ENCODE data around the genes TCEAL4, TMEM31, ZCCHC18 and ESX1.

DNA sequence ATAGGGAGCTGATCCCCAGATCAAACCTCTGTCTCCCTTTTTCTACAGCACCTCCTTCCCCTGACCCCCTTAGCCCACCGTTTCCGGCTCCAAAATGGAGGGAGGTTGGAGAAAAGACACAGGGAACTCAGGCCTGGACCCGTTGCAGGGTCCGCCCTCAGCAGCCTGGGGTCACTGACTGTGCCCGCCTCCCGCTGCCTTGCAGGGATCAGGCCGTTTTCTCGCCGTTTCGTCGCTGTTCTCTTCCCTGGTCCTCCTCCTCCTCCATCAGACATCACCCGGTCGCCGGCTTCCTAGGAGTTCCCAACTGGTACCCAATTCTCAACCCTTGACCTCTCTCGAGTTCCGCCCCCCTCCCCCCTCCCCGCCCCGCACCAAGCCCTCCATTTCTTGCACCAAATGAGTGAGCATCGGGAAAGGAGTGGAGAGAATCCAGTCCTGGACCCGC, 585 bp downstream of the TCEAL5 start:
- PRO-cap = no peak
- RAMPAGE, long total RNA, 3 experiments = no peak in any of the 3 experiments

GRCh38 chrX:103532340-103532752, 13.1 kb upstream of the RAB40A start:
- PRO-cap = no peak
- RAMPAGE, long total RNA, 3 experiments = no peak in any of the 3 experiments

- PRO-cap = bidirectional peak, plus-strand start at chrX:103585558, minus-strand start at chrX:103585460
- RAMPAGE, long total RNA, 3 experiments = start-site peak on the plus strand in 3 of 3 experiments, at chrX:103585508-103585608 at its widest, 5,550 to 17,930 reads per replicate; start-site peak on the minus strand in 1 of 3 experiments, at chrX:103585635-103585759 at its widest, 8 reads per replicate
Observed at GRCh38 chrX:103585354-103585831, at the start of gene TCEAL4. Gene TCEAL4 (plus strand): TSS chrX:103585515.

- PRO-cap = no peak
- RAMPAGE, long total RNA, 3 experiments = no peak in any of the 3 experiments
Observed at GRCh38 chrX:103685404-103686297, 848 bp downstream of the MORF4L2 start.

GRCh38 chrX:103710816-103711125, at the start of gene TMEM31:
Gene TMEM31 (plus strand): TSS chrX:103710909.
- PRO-cap = no peak
- RAMPAGE, long total RNA, 3 experiments = no peak in any of the 3 experiments

DNA sequence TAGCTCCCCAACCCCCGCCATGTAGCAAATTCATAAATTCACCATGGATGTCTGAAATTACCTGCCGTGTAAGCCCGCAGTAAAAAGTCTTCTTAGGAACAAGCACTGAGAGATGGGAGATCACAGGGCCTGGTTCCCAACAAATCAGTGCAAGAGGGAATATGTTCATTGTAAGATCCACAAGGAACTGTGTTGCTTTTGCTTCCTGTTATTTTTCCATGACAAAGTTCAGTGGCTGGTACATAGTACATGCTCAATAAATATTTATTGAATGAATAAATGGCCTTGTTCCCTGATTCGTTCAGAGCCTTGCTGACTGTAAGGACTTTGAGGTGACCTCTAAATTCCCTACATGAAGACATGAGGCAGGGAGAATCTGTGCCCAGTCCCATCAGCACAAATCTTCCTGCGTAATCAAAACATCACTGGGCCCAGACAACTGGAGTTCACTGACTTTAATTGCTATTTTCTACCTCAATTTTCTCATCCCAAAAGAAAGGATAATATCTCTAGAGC, 7.4 kb downstream of the TMEM31 start:
- PRO-cap = no peak
- RAMPAGE, long total RNA, 3 experiments = no peak in any of the 3 experiments

GRCh38 chrX:104112127-104113117, at the start of gene ZCCHC18:
Gene ZCCHC18 (plus strand): TSS chrX:104112523.
- PRO-cap = bidirectional peak, plus-strand start at chrX:104112556, minus-strand start at chrX:104112438
- RAMPAGE, long total RNA, 3 experiments = start-site peak on the plus strand in 1 of 3 experiments, at chrX:104112543-104112550 at its widest, 9 reads per replicate

- PRO-cap = no peak
- RAMPAGE, long total RNA, 3 experiments = no peak in any of the 3 experiments
Observed at GRCh38 chrX:104135565-104136207, 21.1 kb downstream of the SLC25A53 start.

DNA sequence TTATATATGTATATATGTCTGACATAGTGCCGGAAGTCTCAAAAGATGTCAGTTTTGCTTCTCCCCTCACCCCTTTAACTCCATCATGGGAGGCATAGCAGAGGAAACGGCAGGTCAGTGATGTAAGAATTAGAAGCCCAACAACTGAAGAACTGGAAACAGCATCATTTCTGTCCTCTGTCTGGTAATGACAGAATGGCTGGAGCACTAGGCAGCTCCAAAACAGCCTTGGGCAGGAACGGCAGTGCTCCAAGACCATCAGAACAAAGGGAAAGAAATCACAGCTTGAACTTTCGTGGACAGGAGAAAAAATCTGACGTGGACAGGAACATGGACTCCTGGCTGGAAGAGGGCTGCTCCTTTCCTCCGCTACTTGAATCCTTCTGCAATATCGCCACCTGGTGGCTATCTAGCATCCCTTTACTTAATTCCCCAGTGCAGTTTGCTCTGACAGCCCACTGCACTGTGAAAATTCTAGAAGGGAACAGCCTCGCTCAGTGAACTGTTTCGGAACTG, 20.5 kb downstream of the SLC25A53 start:
- PRO-cap = no peak
- RAMPAGE, long total RNA, 3 experiments = no peak in any of the 3 experiments

- PRO-cap = no peak
- RAMPAGE, long total RNA, 3 experiments = no peak in any of the 3 experiments
Observed at GRCh38 chrX:104254457-104255038, at the start of gene ESX1. Gene ESX1 (minus strand): TSS chrX:104254933.

DNA sequence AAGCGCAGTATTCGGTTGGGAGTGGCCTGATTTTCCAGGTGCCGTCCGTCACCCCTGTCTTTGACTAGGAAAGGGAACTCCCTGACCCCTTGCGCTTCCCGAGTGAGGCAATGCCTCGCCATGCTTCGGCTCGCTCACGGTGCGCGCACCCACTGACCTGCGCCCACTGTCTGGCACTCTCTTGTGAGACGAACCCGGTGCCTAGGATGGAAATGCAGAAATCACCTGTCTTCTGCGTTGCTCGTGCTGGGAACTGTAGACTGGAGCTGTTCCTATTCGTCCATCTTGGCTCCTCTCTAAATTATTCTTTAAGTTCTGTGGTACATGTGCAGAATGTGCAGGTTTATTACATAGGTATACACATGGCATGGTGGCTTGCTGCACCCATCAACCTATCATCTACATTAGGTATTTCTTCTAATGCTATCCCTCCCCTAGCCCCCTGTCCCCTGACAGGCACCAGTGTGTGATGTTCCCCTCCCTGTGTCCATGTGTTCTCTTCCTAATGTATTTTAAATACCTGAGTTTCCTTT, 310.3 kb downstream of the TEX13A start:
- PRO-cap = no peak
- RAMPAGE, long total RNA, 3 experiments = no peak in any of the 3 experiments

DNA sequence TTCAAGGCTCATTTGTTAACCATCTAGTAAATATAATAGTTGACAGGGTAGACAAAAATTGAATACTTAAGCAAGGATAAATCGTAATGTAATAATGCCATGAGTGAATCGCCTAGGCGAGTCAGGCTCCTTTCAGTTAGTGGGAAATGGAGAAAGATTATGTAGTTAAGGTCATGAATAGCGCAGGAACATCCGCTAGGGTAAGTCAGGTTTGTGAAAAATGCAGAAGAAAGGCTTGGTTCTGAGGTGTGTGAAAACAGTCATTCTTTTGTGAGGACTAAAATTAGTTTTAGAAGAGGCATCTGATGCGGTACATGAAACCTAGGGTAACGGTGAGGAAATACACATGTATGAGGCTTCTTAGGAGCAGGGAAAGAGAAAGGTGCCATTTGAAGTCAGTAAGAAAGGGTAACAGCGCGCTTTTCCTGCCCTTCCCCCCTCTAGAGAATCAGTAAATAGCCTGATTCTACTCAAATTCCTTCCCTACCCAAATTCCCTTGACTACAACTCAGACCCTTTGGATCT, 609 bp upstream of the RNF128 start:
- PRO-cap = no peak
- RAMPAGE, long total RNA, 3 experiments = no peak in any of the 3 experiments

DNA sequence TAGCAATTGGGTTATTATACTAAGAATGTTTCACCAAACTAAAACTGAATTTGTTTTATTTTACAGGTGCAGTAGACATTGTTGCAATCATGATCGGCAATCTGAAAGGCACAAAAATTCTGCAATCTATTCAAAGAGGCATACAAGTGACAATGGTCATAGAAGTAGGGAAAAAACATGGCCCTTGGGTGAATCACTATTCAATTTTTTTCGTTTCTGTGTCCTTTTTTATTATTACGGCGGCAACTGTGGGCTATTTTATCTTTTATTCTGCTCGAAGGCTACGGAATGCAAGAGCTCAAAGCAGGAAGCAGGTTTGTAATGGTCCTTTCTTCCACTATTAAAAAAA, 29.7 kb upstream of the TBC1D8B start:
- PRO-cap = no peak
- RAMPAGE, long total RNA, 3 experiments = no peak in any of the 3 experiments

- PRO-cap = unidirectional peak, plus-strand start at chrX:106999163
- RAMPAGE, long total RNA, 3 experiments = no peak in any of the 3 experiments
Observed at GRCh38 chrX:106998968-106999925, 765 bp downstream of the MORC4 start.

DNA sequence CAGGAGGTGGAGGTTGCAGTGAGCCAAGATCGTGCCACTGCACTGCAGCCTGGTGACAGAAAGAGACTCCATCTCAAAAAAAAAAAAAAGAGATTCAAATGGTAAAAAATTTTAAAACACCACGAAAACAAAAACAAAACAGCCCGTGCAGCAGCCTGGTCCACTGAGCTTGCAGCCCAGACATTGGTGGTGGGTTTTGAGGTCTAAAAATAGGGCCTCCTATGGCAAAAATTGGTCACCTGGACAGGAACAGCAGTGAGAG, 44.4 kb downstream of the PRPS1 start:
- PRO-cap = no peak
- RAMPAGE, long total RNA, 3 experiments = no peak in any of the 3 experiments

DNA sequence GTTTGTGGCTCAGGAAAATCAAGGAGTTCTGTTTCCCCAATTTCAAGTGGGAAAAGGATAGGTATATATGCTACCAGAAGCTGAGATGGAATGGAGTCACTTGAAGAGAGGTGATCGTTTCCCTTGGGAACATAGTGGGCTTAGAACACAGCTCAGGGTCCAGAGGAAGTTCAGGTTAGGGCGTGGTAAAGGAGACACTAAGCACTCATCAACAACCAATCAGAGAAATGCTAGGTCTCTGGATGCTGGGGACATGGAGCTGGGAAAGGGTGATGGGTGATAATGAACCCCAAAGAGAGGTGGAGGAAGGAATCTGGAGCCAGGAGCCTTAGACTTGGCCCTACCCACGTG, 63.5 kb downstream of the TSC22D3 start:
- PRO-cap = no peak
- RAMPAGE, long total RNA, 3 experiments = no peak in any of the 3 experiments

DNA sequence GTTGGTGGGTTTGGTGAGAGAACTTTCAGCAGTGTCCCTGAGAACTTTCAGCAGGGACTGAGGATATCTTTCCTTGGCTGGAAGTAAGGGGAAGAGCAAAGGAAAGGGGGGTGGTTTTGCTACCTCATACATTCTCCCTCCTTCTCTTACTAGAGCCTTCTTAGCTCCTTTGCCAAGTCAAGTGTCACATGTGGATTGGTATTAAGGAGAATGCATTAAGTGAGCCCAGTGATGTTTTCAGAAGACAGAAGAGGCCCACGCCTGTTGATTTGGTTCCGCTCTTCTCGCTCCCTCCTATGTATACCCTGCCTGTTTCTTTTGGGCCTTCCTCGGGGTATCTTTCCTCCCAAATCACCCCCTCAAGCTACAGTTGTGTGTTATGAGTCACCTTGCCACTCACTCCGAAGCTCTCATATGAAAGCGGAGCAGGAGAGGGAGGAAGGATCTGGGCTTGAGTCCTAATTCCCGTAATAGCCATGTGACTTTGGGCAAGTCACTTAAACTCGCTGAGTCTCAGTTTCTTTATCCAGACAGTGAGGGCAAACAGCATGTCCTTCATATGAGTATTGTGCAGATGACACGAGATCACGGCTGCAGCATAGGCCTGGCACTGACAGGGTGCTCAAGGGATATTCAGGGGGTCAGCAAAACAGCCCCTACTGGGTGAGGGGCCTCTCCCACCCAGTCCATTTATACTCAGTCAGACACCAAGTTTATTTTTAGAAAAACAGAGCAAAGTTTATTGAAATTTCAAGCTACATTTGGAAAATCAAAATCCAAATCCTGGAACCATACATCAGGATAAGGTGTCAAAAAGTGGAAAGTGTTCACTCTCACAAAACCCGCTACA, 62.9 kb downstream of the TSC22D3 start:
- PRO-cap = bidirectional peak, plus-strand start at position 234 of the sequence, minus-strand start at position 47 of the sequence; bidirectional peak, plus-strand start at position 525 of the sequence, minus-strand start at position 412 of the sequence; unidirectional peak, minus-strand start at position 688 of the sequence
- RAMPAGE, long total RNA, 3 experiments = no peak in any of the 3 experiments

DNA sequence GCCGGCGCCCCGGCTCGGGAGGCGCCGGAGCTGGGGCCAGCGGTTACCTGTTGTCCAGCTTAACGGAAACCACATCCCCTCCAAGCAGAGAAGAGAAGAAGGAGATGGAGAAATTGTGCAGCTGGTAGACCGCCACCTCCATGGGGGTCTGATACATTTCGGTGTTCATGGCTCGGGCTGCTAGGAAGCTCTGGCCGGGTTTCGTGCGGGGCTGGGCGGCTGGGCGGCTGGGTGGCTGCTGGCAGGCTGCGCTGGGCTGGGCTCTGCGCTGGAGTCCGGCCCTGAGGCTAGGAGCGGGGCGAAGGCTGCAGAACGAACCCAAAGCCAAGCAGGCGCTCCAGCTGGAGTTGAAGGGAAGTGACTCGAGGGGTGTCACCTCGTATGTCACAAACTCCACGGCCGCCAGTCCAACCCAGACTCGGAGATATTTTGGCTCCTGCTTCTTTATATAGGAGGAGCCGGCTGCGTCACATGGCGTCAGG, 58.9 kb downstream of the TSC22D3 start:
- PRO-cap = bidirectional peak, plus-strand start outside the sequence, minus-strand start at position 420 of the sequence
- RAMPAGE, long total RNA, 3 experiments = no peak in any of the 3 experiments

GRCh38 chrX:107773888-107774560, 1.6 kb downstream of the TSC22D3 start:
- PRO-cap = no peak
- RAMPAGE, long total RNA, 3 experiments = no peak in any of the 3 experiments

DNA sequence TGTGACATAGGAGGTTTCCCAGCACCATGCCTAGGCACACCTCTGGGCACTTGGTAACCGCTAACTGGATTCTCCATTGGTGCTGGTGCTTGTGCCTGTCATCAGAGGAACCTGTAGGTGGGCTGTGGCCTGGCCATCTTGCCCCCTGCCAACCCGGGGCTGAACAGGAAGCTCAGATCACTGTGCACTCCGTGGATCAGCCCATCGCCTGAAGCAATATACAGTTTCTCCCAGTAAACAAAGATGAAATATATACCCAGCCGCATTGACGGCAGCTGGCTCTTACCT, 19.1 kb upstream of the TEX13B start:
- PRO-cap = no peak
- RAMPAGE, long total RNA, 3 experiments = no peak in any of the 3 experiments